Endometrial microvascular endothelial cells (primary cell): ENCODE measurements around the genes KRTAP10-10, KRTAP12-4 and UBE2G2.

DNA sequence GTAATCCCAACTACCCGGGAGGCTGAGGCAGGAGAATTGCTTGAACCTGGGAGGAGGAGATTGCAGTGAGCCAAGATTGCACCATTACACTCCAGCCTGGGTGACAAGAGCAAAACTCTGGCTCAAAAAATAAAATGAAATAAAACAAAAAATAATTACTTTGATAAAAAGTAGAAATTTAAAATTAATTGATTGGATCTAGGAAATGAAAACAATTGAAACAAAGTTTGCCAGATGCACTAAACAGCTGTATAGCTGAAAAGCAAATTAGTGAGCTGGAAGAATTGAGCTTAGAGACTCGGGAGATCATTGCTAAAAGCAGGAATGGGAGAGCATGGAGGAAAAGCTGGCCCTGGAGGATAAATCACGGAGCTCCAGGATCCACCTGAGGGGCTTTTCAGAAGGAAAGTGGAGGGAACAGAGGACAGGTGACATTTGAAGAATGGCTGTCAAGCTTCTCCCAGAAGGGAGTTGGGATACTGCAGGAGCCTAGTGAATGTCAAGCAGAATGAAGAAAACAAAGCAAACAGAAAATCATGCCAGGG lies 23.6 kb downstream of the TRAPPC10 start:
- RAMPAGE, long total RNA: no peak

DNA sequence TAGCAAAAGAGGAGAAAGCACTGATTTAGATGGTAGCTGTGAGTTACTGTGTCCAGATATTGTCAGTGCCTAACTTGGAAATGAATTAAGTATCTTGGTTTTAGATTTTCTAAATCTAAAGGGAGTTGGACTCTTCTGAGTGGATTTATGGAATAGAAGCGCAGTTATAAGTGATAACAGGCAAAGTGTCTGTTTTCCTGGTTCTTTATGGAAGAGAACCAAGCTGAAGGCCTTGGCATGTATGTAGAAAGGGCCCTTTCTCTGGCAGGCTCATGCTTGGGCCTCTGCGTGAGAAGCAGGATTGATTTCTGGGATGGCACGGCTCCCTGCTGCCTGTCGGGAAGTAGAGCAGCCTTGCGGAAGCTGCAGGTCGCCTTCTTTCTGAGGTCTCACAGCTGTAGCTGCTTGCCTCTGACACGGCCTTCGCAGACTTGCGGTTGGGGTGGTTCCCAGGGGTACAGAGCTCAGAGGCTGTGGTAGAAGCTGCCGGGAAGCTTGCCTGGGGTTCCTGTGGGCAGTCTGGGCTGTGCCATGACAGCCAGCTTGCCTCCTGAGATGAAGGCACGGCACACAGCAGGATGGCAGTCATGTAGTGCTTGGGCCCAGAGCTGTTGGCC lies 39.3 kb downstream of the TRAPPC10 start:
- RAMPAGE, long total RNA: no peak

DNA sequence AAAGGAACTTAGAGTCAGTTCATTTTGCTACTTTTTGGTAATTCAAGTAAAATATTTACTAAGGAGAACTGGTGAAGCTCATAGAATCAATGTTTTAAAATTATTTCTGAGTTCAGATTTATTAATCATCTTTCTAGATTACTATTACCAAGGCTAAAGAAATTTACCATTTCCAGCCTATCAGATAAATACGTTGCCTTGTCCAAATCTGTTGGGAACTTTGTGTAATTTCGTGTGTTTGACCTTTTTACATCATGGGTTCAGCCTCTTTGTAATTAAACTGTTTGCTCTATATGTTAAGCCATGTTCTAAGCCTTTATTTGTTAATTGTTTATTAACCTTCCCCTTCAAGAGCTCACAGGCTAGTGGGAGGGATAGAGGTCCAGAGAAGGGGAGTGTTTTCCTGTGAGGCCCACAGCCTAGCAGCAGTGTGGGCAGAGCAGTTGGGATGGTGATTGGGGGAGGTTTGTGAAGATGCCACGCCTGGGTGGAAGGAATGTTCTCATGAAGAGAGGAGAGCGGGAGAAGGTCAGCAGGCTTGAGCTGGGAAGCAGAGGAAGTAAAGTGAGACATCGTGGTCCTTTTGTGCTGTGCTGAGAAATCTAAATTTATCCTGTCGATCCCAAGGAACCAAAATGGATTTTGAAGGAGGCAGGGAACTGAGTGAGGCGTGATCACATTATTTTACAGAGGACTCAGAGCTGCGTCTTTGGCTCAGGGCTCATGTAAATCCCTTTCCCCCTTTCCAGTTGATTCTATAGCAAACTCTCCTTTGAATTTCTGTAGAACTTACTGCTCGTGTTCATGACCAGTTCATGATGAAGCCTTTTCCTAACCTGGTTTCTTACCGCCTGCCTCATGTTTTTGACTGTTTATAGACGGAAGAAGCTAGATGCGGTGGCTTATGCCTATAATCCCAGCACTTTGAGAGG lies 42.6 kb downstream of the TRAPPC10 start:
- RAMPAGE, long total RNA: no peak

DNA sequence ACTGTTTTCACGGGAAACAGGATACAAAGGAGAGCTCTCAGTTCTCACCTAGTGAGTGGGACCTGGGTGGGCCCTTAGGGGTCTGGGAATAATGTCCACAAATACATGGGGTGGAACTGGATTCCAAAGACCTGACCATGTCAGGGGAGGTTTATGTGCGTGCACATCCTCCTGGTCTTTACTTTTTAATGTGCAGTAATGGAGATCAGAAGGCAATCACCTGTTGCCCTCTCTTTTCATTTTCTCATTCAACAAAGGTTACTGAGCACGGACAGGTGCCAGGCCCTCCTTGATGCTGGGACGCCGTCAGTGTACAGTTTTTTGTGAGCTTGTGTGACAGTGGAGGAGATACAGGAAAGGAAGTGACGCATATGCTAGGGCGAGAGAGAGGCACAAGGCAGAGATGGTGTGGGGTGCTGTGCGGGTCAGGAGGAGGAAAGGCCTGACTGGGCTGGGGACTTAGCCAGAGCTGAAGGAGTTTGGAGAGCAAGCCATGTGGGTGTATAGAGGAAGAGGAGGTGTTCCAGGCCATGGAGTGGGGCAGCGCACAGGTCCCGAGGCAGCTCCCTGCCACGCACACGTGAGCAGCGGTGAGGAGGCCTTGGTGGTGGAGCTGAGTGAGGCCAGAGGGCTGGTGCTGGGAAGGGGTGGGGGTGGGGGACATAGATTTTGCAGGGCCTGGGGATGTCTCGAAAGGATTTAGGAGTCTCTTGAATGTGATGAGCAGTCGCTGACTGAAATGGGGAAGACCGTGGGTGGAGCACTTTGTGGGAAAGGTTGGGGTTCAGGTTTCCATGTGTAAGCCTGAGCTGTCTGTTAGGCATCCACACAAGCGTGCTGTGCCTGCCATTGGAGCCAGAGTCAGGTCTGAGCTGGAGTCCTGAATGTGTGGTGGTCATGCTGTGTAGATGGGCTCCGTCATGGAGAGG lies 45.9 kb downstream of the TRAPPC10 start:
- RAMPAGE, long total RNA: no peak

GRCh38 chr21:44299177-44299401 lies 764 bp upstream of the PFKL start:
- RAMPAGE, long total RNA: no peak

GRCh38 chr21:44301829-44302291 lies 2.0 kb downstream of the PFKL start:
- RAMPAGE, long total RNA: no peak

DNA sequence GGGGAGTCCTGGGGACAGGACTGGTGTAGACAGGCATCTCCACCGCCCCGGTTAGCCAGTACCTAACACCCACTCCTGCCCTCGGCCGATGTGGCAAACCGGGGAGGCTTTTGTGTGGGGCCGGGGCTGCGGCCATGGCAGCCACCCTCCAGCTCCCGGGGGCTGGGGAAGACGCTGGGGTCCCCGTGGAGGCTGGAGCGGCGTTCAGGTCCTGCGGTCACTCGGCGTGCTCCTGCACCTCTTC lies 9.3 kb downstream of the CFAP410 start:
- RAMPAGE, long total RNA: no peak

GRCh38 chr21:44428221-44428530 lies 27.1 kb upstream of the LRRC3 start:
- RAMPAGE, long total RNA: no peak

DNA sequence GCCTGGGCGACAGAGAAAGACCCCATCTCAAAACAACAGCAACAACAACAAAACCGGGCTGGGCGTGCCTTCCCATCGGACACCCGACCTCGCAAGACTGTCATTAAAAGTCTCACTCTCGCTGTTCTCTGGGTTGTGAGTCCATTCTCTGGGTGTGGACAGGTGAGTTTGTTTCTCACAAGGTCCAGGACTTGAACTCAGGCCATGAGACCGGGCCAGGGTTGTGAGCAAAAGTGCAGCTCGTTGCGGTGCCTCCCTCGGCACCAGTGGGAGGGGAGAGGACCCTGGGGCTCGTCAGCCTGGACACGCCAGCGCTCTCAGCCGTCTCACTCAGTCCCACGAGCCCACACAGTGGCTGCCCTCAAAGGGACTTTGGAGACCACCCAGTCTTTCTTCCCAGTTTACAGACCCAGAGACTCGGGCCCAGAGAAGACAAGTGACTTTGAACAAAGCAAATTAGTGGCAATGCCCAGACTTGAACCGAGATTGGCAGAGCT lies 28.0 kb downstream of the LRRC3 start:
- RAMPAGE, long total RNA: no peak

GRCh38 chr21:44637062-44637407 lies at the start of gene KRTAP10-10:
TSS of gene KRTAP10-10 (plus strand) at chr21:44637356.
- RAMPAGE, long total RNA: no peak

DNA sequence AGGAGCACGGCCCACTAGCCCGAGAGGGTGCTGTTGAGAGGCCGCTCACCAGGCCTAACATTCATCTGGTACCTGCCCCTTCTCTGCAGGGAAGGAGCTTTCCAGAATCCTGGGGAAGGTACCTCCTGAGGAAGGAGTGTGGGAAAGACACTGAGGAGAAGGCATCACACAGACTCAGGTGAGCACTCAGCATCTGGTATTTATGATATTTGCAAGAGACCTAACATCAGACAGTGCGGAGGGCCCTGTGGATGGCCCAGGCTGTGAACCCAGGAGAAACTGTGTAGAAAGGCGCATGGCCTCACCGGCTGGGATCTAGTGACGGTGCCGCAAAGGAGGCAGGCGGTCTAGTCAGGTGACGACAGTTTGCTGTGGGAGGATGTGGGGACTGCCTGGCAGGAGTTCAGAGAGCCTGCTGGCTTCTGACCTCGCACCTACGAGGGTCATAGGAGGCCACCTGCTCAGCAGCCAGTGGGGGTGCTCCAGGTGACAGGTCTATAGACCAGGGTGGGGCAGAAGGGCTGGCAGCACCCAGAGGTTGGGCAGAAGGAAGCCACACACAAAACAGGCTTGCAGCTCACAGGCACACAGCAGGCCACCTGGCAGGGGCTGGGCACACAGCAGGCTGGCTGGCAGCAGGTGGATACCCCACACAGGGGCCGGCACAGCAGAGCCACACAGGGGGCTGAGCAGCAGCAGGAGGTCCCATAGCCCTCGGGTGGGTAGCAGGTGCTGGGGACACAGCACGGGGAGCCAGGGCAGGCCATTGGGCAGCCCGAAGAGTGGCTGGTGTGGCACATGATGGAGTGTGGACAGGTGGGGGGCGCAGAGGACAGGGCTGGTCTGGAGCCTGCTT lies at the start of gene KRTAP12-4:
KRTAP12-4 (minus strand) TSS at position 845 of the 856 bp plus-strand sequence.
- RAMPAGE, long total RNA: no peak

- RAMPAGE, long total RNA: no peak
These were observed 1.3 kb downstream of the TSPEAR start for GRCh38 chr21:44709927-44710529.

DNA sequence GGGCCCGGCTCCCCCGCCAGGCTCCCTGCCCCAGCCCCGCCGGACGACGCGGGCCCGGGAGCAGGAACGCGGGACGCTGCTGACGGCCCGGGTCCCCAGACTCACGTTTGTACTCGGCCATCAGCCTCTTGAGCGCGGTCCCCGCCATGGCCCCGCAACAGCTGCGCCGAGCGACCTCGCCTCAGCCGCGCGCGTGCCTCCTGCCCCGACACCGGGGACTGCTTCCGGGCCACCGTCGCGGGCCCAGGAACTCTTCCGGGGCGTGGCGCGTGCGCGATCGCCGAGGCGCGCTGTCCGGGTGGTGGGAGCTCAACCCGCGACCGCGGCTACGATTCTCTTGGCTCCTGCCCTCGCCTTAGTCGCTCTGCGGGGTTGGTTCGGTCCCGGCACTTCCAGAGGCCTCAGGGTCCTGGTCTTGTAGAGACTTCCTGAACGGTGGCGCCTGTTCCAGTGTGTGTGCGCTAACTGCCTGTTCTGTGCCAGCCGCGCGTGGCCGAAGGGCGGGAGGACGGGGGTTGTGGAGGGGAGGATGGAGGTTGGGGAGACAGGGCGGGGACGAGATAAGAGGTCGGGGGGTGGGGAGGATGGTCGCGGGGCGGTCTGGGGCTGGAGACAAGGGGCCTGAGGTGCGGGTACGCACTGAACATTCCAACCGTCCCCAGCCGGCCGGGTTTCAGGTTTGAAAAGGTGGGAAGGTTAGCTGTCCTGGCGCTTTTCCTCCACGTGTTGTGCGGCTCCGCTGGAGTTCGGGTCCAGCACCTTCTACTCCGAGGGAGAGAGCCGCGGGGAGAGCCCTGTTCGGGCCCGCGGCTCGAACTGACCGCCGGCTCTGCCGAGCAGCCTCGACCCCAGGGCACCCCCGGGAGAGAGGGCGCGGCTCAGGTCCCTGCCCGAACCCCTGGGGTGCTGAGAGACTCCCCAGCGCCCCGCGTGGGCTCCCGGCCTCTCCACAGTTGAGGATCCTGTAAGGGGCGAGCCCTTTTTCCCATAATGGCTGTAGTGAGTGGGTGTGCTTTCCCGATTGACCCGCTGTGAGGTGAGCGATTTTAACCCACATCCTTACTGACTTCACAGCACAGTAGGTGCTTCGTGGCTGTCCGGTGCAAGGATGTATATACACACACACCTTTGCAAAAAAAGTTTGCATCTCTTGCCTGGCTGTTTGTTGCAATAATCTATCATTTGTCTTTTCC lies at the start of gene UBE2G2:
UBE2G2 (minus strand) TSS at position 220 of the 1,193 bp plus-strand sequence.
- RAMPAGE, long total RNA: start-site peak on the minus strand centred at position 190 of the sequence, 36 bp wide, 205 and 114 reads in 2 replicates

- RAMPAGE, long total RNA: no peak
These were observed 4.5 kb upstream of the PTTG1IP start for GRCh38 chr21:44877838-44878503.

GRCh38 chr21:44901386-44901698 lies 19.4 kb downstream of the ITGB2 start:
- RAMPAGE, long total RNA: no peak

DNA sequence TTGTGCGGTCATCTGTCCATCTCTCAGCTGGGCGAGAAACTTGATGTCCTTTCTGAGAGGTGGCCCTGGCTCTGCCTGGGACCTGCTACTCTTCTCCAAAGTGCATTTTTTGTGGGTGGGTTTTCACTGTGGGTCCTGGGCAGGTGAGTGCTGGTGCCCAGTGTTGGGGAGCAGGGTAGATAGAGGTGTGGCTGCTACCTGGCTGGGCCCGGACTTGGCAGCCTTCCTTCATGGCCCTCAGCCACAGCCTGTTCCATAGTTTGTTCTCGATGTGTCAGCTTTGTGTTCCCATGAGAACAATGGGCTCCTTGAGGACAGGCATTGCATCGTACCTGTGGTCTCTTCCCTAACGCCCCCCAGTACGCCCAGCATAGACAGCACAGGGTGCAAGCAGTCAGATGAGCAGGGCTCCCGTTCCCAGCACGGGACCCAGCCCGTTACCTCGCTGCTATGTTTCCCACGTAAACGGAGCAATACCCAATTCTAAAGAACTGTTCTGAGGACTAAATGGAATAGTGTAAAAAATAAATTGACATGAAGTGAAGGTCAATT lies 900 bp upstream of the SLX9 start:
- RAMPAGE, long total RNA: no peak

GRCh38 chr21:44969761-44970525 lies 30.1 kb downstream of the SLX9 start:
- RAMPAGE, long total RNA: no peak

GRCh38 chr21:44994551-44995168 lies 54.8 kb downstream of the SLX9 start:
- RAMPAGE, long total RNA: no peak

DNA sequence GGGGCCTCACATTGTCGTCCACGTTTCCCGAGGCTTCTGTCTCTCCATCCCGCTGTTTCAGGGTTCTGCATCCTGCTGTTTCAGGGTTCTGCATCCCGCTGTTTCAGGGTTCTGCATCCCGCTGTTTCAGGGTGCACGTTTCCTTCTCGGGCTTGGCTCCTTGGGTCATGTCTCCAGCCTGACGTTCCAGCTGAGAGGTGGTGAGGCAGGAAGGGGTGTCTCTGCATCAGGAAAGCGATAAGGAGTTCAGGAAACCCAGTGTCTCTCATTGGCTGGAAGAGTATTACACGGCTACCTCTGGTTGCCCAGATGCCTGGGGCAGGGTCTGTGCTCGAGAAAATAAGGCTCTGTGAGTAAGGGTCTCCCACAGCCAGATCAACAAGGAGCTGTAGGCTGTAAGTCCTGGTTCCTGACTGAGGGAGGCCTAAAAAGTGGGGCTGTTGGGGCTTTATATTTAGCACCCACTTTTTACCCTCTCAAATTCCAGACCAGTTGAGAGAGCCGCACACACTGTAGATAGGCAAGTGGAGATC lies 21.2 kb downstream of the ADARB1 start:
- RAMPAGE, long total RNA: no peak

- RAMPAGE, long total RNA: no peak
These were observed 35.7 kb downstream of the ADARB1 start for GRCh38 chr21:45109863-45110787.